SP-49 (cell line): ENCODE measurements around a stretch of chr3.

DNA sequence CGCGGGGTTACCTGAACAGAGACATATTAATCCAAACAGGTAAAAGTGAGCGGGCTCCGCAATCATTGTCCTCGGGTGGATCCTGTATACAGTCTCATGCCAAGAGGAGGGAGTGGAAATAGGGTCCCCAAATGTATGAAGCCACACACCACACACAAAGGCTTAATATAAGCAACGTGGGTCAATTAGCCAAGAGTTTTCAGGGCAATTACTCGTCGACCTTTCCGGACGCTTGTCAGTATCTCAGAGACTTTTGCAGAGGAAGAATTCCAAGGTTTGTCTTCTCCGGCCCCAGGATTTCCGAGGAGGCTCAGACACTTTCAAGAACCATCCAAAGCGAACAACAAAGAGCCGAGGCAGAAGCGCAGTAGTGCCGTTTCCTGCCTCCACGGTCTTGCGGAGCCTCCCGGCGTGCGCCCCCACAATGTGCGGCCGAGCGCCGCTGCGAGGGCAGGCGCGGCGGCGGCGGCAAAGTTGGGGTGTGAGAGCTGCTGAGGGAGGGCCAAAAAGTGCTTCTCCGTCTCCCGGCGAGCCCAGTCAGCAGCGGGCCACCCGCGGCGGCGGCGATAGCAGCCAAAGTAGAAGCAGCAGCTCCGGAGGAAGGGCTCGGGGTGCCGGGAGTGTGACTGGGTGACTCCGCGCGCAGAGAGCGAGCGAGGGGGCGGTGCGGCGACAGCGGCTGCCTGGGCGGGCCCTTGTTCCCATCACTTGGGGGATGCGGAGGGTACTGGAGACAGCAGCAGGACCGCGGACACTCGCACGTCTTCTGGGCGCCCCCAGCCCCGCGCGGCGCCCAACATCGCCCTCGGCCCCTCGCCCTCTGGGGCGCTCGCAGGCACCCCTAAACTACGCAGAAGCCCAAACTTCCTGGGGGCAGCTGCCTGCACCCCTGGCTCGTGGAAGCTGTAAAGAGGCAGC lies 749.1 kb downstream of the ROBO1 start:
- PRO-cap: no peak

DNA sequence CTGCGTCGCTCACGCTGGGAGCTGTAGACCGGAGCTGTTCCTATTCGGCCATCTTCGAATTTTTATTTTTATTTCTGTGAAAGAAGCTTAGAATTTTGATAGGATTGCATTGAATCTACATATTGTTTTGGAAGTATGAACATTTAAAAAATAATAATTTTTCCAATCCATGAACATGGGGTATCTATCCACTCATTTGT lies 704.2 kb downstream of the GBE1 start:
- PRO-cap: no peak

GRCh38 chr3:81062509-81062824 lies 699.0 kb downstream of the GBE1 start:
- PRO-cap: no peak

DNA sequence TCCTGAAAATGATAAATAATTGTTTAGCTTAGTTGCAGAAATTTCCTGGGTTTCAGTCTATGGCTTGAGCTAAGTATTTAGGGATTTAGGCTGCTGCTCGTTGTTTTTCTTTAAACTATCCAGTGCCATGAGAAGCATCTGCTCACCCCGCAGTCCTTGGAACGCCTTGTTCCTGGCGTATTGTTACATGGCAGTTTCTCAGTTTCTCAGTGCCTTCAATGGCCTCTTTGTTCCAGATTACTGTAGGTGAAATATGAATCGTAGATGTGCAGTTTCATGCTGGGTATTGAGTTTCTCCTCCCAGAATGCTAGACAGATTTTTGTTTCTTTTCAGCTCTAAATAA lies 269.5 kb upstream of the GBE1 start:
- PRO-cap: no peak

GRCh38 chr3:82317189-82317511 lies 555.7 kb upstream of the GBE1 start:
- PRO-cap: no peak

- PRO-cap: no peak
These were observed 1.1 kb downstream of the CADM2 start for GRCh38 chr3:84959756-84960499.

DNA sequence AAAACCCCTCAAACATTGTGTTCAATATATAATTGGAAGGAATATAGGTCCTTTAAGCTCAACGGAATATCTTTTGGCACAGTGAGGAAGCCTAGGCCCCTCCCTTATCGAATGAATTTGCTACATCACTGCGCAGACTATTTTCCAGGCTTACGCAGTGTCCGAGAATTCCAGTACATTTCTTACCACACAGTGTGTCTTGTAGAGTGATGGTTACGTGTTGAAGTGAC lies 55.7 kb downstream of the C3orf38 start:
- PRO-cap: no peak

GRCh38 chr3:89693703-89694022 lies 586.2 kb downstream of the EPHA3 start:
- PRO-cap: no peak

- PRO-cap: no peak
These were observed 75.3 kb downstream of the PROS1 start for GRCh38 chr3:93898396-93898823.

DNA sequence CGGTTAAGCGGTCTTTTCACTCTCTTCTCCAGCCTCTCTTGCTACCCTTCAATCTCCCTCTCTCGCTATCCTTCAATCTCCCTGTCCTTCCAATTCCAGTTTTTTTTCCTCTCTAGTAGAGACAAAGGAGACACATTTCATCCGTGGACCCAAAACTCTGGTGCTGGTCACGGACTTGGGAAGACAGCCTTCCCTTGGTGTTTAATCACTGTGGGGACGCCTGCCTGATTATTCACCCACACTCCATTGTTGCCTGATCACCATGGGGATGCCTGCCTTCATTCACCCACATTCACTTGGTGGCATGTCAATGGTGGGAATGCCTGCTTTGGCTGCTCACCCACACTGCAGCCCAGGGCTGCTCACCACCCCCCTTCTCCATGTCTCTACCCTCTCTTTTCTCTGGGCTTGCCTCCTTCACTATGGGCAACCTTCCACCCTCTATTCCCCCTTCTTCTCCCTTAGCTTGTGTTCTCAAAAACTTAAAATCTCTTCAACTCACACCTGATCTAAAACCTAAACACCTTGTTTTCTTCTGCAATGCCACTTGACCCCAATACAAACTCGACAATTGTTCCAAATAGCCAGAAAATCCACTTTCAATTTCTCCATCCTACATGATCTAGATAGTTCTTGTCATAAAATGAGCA lies 35.0 kb downstream of the PROS1 start:
- PRO-cap: no peak

- PRO-cap: no peak
These were observed 32.7 kb downstream of the PROS1 start for GRCh38 chr3:93940836-93941538.

- PRO-cap: no peak
These were observed 325.2 kb upstream of the ARL6 start for GRCh38 chr3:97439446-97439685.

DNA sequence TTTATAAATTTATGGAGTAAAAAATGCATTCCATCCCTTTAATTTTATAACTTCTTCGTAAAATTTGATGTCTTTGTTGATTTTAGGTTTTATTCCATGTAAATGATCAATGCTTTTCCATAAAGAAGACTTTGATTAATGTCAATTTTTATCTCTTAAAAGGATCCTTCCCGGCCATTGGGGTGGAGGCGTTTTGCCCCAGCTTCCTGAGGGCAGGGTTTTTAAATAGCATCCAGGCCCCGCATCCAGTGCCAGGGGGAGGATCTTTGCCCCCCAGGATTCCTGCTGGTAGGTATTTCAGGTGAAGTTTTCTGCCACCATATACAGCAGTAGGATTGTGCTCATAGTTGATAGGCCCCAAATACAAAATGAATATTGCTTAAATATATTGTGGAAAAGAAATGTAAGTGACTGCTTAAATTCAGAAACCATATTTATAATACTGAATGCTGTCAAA lies 172.1 kb upstream of the ARL6 start:
- PRO-cap: no peak

DNA sequence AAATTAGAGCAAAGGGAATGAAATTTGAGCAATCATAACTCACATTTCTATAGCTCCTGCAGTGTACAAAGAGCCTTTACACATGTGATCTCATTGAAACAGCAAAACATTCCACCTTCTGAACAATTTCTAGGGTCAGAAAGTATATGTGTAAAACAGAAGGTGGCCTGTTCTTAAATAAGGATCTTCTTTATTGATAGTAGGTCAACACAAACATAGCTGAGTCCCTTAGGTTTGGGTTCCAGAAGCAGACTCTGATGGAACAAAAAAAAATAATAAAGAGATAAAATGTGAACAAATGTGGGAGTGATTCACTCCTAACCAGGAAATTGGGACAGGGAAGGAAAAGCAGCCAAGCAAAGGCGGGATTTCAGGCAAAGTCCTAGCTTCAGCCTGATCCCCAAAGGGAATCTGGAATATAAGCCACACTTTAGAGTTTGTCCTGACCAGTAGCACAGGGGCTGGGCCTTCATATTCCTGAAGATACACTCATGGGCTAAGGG lies 135.2 kb upstream of the COL8A1 start:
- PRO-cap: no peak

- PRO-cap: no peak
These were observed 3.1 kb upstream of the COL8A1 start for GRCh38 chr3:99635269-99635701.

DNA sequence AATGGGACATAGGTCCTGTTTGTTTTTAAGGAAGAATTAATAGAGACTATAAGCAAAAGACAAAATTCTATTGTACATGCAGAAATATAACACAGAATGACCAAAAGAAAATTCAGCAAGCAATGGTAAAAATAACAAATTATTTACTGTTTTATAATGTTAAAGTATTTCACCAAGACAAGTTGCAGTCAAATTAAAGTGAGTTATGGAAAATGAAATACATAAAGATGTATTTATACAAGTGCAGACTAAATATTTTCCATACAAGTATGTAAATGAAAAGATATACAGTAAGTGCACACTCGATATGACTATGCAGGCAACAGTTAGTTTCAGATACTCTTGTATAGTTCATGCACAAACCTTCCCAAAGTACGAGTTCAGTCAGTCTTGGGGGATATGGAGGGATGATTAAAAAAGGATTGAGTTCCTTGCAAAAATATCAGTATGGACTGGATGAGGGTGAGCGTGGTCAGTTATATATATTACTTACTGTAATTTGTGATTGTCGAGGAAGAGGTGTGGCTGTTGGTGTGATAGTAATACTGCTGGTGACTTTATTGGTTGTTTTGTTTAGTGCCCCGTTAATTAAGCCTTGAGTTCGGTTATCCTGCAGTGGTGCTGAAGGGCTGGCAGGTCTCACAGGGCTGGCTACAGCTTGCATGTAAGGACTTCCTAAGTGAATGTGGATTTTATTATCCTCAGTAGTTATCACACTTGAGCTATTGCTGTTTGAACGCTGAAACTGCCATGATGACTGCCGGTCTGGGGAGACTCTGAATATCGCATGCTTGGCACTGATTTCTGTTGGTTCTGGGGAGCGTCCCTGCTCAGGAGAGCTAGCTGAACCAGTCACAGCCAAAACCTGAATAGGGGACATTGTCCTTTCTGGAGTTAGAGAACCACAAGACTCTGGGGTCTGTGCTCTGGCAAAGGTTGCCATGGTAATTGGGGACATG lies 30.4 kb downstream of the CMSS1 start:
- PRO-cap: no peak

GRCh38 chr3:99859606-99860347 lies 42.1 kb downstream of the CMSS1 start:
- PRO-cap: no peak

DNA sequence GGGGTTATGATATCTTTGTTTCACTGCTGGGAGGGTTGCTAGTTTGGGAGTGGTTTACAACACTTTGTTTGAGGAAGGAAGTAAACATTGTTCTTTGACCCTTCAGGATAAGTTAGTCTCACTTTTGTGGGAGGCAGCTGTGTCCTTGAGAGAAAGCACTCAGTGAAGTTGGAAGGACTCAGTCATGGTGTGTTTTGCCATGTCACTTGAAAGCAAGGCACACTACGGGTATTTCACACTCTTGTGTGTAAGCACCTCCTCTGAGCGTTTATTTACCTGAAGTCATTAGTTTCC lies 103.3 kb downstream of the CMSS1 start:
- PRO-cap: no peak

DNA sequence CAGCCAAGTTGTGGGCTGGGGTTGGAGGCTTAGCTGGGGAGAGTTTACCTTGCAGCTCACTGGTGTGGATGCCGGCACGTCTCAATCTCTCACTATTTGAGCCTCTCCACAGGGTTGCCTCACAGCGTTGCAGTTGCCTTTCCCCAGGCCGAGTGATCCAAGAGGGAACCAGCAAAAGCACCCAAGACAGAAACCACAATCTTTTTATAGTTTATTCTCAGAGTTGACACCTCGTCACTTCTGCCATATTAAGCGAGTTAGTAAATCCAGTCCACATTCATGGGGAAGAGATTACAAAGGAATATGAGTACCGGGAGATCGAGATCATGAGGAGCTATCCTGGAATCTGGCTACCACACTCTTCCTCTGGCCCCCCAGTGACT lies 37.1 kb upstream of the FILIP1L start:
- PRO-cap: no peak

DNA sequence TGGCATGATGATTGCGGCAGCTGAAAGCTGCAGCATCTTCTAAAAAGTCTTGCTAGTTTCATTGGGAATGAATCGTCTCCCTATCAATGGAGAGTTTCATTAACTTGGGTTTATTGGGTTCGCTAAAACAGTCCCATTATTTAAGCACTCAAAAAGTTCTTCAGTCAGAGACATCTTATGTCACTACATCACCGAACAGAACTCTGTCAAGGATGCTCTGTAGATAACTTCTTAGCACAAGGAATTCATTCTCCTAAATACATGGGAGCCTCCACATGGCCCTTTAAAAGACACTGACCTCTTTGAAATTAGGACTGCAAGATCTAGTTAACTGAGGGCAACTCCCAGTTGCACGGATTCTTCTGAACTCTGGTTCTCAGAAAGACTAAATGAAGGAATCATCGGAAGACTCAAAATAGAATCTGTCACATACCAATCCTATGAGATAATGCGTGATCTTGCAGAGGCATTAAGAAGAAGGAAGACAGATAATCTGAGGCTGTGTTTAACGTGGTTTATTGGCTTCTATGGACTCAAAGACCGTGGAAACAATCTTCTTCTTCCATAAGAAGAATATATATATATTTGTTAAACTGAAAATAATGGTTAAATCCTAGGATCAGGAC lies 34.1 kb upstream of the TBC1D23 start:
- PRO-cap: no peak